ENCODE results near the gene VCX2.

DNA sequence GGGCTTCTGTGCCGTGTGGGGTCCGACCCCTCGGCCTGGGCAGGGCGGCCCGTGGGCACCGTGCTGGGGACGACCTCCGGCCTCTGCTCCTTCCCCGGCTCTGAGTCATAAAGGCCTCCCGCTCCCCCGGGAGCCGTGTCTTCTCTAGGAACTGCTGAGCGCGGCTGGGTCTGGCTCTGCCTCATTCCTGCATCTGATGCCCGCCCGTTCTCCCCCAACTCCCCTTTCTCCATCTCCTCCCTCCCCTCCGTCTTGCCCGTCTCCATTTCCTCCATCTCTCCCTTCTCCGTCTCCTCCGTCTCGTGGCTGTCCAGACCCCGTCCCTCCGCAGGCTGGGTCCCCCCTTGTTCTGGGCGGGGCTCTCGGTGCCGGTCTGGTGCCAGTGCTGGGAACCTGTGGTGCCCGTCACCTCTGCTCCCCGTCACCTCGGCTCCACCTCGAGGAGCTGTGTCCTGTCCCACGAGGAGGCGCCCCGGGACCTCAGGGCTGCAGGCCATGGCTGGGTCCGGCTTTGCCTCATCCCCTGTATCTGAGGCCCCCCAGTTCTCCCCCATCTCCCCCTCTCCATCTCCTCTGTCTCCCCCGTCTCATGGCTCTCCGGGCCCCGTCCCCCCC is 13.0 kb upstream of the GTPBP6 start:
- RRBS = 95% methylated on average over 3 of the region's 37 CpGs

DNA sequence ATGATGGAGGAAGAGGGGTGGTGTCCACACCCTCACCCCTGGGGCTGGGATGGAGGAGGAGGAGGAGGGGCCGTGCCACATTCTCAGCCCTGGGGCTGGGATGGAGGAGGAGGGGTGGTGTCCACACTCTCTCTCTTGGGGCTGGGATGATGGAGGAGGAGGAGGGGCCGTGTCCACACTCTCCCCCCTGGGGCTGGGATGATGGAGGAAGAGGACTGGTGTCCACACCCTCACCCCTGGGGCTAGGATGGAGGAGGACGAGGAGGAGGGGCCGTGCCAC is 231.7 kb downstream of the CRLF2 start:
- RRBS = no CpG with 5 or more reads among the region's 4 CpGs

GRCh38 chrX:1405240-1405892 is 13.5 kb upstream of the SLC25A6 start:
- RRBS = no CpG with 5 or more reads among the region's 3 CpGs

- RRBS = no CpG with 5 or more reads among the region's 3 CpGs
Measured at GRCh38 chrX:1424510-1425058, 28.1 kb downstream of the ASMTL start.

GRCh38 chrX:1471567-1472324 is 19.0 kb upstream of the ASMTL start:
- RRBS = 92% methylated on average over 3 of the region's 14 CpGs

DNA sequence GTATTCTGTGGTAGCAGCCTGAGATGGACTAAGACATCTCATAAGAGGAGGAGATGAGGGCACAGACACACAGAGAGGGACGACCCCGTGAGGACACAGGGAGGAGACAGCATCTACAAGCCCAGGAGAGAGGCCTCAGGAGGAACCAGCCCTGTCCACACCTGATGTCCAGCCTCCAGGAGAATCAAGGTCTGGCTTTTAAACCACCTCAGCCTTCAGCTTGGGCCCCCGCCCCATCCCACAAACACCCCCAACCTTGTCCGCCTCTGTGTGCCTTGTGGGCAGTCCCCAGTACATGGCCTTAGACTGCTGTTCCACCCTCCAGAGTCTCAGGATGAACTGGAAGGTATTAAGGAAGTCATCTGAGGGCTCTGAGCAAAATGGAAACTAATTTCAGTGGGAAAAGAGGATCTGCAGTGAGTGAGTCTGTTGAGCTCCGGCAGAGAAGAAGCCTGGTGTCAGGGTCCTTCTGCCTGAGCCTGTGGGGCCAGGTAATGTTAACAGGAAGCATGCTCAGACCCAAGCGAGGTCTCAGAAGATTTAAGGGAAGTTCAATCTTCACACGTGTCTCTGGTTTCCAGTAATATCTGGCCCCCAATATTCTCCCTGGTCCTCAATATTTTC is 19.7 kb downstream of the P2RY8 start:
- RRBS = no CpG with 5 or more reads among the region's 7 CpGs

- RRBS = 3% methylated on average over 3 of the region's 19 CpGs
Measured at GRCh38 chrX:1591959-1592278, 515 bp downstream of the AKAP17A start.

GRCh38 chrX:1835109-1835603 is 220.3 kb downstream of the ASMT start:
- RRBS = no CpG with 5 or more reads among the region's 6 CpGs

DNA sequence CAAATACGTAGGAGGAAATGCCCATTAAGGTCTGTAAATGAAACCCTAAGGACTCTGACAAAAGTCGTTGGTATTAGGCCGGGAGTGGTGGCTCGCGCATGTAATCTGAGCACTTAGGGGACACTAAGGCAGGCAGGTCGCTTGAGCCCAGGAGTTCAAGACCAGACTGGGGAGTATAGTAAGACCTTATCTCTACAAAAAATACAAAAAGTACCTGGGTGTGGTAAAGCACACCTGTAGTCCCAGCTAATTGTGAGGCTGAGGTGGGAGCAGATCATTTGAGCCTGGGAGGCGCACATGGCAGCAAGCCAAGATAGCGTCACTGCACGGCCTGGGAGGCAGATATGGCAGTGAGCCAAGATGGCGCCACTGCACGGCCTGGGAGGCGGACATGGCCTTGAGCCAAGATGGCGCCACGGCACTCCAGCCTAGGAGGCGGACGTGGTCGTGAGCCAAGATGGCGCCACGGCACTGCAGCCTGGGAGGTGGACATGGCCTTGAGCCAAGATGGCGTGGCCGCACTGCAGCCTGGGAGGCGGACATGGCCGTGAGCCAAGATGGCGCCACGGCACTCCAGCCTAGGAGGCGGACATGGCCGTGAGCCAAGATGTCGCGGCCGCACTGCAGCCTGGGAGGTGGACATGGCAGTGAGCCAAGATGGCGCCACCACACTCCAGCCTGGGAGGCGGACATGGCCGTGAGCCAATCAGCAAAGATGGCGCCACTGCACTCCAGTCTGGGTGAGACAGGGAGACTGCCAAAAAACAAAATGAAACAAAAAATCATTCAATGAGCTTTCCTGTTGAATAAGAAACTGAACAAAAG is 247.7 kb downstream of the DHRSX start:
- RRBS = no CpG with 5 or more reads among the region's 34 CpGs

- RRBS = 90% methylated on average over 2 of the region's 30 CpGs
Measured at GRCh38 chrX:2486539-2487203, 14.1 kb downstream of the DHRSX start.

DNA sequence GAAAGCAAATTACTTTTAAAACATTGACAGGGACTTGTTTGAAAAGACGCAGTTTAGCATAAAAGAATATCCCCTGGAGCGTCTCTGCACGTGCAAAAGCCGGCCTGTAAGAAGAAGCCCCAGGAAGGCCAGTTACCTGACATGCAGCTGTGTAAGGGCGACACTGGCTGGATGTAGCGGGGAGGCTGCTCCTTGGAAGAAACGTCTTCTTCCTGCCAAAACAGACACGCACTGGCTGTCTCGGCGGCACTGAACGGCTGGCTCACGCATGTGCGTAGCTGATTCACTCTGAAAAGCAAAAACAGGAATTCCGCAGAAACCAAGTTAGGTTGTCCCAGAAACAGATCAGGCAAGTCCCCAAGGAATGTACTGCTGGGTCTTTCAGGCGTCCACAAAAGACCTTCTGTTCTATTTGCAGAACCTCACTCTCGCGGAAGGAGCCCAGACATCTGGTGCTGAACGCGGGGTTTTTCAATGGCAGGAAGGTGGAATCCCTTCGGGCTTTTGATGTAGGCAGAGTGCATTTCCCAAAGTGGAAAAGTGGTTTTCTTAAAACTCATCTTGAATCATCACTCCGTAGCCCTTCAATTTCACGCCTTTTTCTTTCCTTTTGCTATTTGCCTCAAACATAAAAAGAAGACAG is 4.0 kb upstream of the ARSL start:
- RRBS = no CpG with 5 or more reads among the region's 22 CpGs

GRCh38 chrX:3663549-3663922 is 49.9 kb downstream of the PRKX start:
- RRBS = no CpG with 5 or more reads among the region's 3 CpGs

DNA sequence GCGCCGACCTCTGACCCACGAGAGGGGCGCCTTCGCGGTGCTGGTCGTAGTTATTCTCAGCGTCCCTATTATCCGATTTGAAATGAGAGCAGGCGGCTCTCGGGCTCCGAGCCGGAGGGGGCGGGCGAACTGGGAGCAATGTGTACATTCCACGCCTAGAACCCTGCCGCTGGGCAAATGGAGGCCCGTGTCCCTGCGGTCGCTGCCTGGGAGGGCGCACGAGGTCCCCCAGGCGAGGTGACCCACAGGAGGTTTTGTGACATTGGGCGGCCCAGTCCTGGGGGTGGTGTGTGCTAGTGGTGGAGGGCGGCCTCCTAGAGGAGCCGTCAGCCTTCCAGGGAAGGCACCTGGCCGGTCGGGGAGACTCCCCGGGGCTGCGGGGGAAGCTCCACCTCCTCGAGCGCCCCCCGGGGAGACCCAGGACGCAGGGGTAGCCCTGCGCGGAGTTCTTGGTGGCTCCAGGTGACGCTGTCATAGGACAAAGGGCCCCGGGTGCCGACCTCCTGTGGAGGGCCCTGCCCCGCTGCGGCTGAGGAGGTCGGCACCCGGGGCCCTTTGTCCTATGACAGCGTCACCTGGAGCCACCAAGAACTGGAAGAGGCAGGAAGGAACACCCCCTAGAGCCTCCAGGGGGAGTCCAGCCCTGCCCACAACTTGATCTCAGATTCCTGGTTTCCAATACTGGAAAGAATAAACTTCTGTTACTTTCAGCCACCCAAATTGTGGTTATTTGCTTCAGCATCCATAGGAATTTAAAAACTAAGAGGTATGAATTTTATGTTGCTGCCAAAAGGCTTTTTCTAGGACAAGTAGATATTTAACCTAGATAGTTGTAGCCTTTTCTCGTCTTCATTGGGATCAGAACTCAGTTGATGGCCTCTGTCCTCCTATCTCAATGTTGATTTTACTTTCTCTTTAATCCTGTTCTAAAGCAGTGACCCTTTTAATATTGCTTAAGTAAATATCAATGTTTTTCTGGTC is 102.8 kb upstream of the PRKX start:
- RRBS = 2% methylated on average over 12 of the region's 45 CpGs

GRCh38 chrX:4935919-4936353 is 1222.5 kb upstream of the PRKX start:
- RRBS = no CpG with 5 or more reads among the region's 4 CpGs

DNA sequence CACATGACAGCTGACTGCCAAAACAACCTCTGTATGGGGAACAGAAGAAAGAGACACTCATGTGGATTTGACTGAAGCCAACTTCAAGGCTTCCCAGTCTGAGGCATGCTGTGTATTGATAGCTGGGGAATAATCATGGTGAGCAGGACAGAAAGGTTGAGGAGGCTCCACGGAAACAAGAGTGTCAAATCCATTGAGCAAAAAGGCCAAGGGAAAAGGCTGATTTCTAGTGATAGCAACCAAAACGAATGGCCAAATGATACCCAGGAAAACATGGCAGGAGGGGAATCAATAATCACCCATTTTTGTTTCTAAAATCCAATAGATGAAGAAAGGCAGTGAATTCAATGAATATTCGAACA is 74.1 kb upstream of the VCX3A start:
- RRBS = no CpG with 5 or more reads among the region's 3 CpGs

- RRBS = no CpG with 5 or more reads among the region's 14 CpGs
Measured at GRCh38 chrX:7108919-7109833, 38.3 kb upstream of the STS start.

DNA sequence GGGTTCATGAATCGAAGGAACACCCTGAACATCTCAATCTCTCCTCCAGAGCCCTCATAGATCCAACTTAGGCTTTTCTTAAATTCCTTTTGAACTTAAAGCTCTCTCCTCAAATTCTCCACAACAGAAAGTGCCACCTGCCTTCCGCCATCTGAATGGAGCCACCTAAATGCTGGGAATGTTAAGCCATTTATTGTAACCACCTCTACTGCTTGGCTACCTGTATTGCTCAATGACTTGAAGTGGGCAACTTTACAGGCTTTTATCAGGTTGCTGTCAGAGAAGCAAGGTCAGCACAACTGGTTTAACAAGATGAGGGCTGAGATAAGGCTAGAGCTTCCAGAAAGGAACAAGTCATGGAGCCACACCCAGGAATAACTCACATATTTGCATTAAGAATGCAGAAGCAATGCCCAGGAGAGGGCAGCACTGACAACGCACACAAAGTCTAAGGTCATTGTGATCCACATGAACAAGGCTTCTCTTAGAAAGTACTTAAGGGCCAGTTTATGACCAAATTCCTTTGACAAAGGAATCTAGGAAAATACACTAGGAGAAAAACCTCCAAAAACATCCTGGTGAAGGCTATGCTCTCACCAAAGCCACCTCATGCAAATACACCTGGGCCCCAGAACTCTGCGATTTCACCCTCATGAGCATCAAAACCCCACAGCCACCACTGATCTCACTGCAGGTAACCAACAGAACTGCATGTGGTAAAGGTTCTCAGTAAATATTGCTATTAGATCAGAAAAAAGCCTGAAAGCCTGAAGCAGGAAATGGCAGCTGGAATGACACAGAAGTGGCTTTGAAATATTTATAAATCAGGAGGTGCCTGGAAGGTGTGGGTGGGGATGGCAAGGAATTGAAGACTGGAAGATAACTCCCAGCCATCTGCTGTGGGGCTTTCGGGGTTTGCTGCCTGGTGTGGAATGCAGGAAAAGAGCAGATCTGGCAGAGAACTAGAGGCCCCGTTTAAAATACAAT is 15.0 kb upstream of the STS start:
- RRBS = no CpG with 5 or more reads among the region's 6 CpGs

GRCh38 chrX:7172245-7172680 is 24.3 kb upstream of the PUDP start:
- RRBS = no CpG with 5 or more reads among the region's 6 CpGs

GRCh38 chrX:8171211-8171613 is at the start of gene VCX2:
Gene VCX2, minus strand, starts transcription at chrX:8171267.
- RRBS = no CpG with 5 or more reads among the region's 3 CpGs